LHCN-M2 (cell line): ENCODE results near the gene LHPP.

- RAMPAGE, long total RNA: no peak
These were observed 46.4 kb downstream of the HTRA1 start for GRCh38 chr10:122507706-122508200.

DNA sequence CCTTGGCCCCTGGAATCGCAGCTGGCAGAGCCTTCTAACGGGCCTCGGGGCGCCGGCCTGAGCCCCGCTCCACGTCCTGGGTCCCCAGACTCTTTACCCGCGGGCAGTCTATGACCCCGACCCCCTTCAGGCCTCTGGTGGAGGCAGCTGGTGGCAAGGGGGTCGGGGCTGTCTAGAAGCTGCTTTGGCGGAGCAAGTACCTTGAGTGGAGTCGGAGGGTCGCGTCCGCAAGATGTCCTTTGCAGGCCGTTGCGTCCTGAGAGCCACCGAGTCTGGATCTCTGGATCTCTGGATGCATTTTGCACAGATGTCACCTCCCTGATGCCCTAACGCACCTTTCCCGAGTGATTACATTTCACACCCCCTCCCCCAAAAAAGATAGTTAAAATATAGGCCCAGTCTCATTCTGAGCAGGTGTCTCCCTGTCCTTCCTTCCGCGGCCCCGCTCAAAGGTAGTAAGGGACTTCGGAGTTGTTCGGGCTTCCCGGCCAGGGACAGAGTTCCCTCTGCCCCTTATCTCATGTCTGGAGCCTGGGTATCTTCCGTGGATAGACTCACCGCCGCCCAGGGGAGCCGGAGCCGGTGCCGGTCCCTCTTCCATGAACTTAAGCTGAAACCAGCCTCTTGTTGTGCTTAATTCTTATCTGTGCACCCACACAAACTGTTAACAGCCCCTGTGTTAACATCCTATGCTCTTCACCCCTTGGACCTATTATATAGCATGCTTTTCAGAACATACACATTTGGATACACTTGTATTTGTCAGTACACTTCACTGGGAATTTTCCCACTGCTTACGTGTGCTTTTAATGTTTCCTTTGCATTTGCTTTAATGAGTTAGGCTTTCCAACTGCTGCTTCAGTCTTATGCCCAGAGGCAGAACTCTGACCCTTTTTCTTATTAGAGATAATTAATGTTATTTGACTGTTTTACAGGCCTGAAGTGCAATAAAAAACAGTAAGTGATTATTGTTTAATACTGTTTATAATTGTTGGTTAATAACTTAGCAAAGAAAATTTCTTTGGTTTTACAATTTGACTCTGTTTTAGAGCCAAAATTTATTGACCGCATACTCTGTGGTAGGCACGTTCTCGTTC is 655 bp downstream of the ACADSB start:
- RAMPAGE, long total RNA: no peak

- RAMPAGE, long total RNA: no peak
These were observed 238.1 kb downstream of the BUB3 start for GRCh38 chr10:123392209-123392797.

DNA sequence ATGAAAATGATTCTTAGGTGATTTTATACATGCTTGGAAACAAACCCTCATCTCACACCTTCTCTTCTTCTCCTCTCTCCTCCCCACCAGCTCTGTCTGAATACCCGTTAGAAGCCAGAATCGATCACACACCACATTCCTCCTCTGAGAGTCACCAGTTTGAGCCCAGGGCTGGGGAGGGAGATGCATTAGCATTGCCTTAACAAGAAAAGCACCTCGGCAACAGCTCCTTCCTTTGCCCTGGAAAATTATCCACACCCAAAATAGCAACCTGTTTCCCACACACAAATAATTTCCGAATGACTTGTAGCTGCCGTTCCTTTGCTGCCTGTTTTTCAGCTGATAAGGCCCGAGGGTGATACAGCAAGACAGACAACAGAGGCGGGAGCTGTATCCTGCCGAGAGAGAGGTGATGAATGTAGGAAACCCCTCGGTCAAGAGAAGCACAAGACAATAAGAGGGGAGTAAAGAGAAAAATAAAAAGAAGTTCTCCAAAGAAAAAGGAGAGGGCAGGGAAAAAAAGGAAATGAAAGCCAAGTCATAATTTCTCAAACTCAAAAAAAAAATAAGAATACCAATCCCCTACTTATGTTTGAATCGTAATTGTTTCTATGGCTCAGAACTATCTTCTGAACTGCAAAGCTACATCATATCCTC is 91.2 kb downstream of the CPXM2 start:
- RAMPAGE, long total RNA: no peak

- RAMPAGE, long total RNA: no peak
These were observed 82.7 kb downstream of the CPXM2 start for GRCh38 chr10:123808955-123809326.

GRCh38 chr10:123857921-123858463 is 33.6 kb downstream of the CPXM2 start:
- RAMPAGE, long total RNA: no peak

DNA sequence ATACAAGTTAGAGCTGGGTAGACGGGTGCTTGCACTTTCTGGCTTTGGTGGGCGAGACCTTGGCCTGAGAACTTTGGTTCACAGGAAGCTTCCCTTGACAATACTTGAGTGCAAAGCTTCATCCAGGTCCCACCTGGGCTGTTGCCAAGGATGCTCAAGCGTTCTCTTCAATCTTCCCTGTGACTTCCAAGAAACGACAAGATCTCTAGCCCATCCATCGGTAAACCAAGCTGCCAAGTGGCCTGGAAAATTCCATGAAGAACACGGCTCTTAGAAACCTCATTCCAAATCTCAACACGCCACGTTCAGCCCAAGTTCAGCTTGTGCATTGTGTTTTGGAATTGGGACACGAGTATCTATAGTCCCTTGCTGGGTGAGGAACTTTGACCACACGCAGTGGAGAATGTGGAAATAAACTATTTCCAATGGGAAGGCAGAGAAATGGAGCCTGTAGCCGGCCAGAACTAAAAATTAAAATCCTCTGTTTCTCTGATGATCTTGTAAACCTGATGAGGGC is 84.7 kb downstream of the CHST15 start:
- RAMPAGE, long total RNA: no peak

DNA sequence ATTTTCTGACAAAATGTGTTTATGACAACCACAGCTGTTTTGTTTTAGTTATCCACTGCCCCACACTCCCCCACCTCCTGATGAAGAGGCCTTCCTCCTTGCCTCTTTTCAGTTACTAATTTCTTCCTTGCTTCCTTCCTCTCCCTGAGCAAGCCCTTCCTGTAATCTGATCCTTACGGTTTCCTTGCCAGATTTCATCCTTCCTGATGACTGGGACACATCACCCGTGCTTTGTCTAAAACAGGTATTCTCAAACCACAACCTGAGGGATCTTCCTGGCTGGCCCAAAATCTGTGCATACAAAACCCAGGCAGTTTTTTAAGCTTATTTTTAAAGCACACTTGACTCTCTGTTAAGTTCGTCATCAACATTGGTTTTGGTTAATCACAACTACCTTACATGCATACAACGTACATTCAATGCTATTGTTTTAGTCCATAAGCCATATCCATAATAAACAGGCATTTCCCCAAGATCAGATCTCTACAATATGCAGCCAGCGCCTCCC is 39.3 kb downstream of the CHST15 start:
- RAMPAGE, long total RNA: no peak

DNA sequence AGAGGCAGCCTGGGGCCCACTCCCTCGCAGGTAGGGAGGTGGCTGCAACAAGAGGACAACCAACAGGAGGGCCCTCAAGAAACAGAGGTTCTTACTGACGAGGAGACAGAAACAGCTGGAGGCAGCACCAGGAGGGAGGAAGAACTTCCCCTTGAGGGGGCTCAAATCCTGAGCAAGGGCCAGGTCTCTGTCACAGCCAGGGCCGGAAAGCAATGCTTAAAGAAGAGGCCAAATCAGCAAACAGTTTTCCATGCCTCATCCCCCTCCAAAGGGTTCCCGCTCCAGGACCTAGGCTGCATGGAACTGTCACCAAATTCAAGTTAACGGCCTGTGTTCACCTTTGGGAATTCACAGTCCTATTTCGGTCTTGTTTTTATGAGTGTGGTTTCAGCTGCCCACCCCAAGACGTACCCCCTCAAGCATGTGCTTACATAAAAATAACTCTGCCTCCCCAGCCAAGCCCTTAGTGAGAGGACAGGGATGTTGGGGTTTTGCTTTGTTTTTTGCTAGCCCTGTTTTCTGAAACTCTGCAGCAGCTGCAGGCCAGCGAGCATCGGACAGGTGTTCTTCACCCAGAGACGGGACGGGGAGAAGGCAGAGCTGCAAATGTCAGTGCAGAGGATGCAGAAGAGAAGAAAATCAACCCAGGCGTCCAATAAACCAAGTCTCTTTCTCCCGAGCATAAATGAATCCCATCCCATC is 13.7 kb downstream of the CHST15 start:
- RAMPAGE, long total RNA: no peak

DNA sequence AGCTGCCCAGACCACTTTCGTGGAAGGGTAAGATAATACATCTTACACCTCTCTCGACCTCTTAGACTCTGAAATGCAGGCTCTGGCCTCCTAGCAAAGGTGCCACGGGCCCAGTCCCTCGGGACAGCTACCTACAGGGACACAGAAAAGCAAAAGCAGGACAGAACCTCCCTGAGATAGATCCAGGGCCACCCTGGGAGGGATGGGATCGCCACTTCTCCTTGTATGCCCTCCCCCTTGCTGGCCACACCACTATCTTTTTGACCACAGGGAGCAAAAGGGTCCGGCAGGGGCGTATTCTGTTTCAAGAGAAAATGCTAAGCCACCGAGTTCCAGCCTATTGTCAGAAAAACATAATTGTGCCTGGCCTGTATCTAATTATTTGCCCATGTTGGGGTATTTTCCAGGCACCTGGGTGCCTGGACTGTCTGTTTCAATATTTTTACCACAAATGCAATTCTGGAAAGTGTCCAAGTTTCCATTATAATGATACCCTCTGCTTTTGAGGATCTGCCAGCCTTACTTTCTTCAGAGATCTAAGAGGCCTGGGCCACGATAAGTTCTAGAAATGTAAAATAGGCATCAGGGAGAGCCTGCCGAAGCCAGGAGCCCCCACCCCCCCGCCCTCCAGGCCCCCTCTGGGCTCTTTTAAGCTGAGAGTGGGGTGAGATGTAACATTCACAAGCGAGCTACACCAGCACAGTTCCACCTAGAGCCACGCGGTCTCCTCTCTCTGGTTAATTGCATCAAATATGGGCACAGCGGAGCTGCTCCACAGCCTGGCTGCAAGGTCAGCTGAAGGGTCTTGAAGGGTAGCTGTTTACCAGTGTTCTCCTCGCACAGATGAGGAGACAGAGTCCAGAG is 6.1 kb downstream of the CHST15 start:
- RAMPAGE, long total RNA: no peak

GRCh38 chr10:124138408-124138681 is 44.9 kb upstream of the CHST15 start:
- RAMPAGE, long total RNA: no peak

- RAMPAGE, long total RNA: no peak
These were observed 51.6 kb upstream of the CHST15 start for GRCh38 chr10:124144879-124145515.

GRCh38 chr10:124181993-124182503 is 88.7 kb upstream of the CHST15 start:
- RAMPAGE, long total RNA: no peak

- RAMPAGE, long total RNA: start-site peak on the plus strand at chr10:124461843-124461847, 13 reads
These were observed at the start of gene LHPP for GRCh38 chr10:124461497-124462488. TSS of gene LHPP (plus strand) at chr10:124461823.

DNA sequence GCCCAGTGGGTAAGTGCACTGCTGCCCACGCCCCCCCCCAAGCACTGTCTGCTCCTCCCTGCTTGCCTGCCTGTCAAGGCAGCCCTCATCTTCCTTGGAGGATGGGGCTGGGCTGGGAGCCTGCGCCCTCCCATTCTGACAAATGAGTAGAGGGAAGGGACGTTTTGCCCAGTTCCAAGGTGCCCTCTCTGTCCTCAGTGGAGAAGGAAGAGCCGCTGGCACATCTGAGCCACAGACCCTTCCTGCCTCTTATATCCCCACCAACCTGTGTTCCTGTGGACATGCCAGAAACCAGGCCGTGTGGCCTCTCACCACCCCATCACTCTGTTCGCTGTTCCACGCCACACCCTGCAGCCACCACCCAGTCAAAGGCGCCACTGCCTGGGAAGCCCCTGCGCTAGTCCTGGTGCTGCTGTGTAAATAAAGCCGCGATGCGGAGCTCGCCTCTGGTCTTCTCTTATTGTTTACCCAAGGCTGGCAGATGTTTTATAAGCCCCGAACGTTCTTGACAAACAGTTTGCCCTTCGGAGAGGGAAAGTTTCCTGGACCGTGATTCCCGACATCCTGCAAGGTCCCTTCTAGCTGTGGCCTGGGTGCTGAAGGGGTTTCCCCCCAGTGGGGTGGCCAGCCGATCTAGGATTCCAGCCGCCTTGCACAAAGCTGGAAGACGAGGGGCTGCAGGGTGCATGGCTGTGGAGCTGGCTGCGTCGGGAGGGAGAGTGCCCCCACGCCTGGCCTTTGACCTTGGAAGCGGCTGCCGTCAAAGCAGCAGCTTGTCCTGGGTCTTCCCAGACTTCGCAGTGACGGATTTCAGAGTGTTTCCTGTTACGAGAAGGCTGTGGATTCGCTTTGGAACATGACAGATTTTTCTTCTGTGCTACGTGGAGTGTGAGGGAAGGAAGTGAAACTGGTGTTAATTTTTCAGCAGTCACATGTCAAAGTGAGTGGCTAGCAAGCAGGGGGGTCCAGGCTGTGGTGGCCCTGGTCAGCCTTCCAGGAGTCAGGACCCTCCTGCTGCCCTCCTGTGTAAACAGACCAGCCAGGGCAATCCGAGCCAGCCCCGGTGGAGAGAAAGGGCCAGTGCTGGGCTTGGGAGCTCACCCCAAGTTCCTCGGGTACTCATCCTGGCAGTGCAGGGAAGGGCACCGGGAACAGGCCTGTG is 61.5 kb downstream of the LHPP start:
- RAMPAGE, long total RNA: no peak

DNA sequence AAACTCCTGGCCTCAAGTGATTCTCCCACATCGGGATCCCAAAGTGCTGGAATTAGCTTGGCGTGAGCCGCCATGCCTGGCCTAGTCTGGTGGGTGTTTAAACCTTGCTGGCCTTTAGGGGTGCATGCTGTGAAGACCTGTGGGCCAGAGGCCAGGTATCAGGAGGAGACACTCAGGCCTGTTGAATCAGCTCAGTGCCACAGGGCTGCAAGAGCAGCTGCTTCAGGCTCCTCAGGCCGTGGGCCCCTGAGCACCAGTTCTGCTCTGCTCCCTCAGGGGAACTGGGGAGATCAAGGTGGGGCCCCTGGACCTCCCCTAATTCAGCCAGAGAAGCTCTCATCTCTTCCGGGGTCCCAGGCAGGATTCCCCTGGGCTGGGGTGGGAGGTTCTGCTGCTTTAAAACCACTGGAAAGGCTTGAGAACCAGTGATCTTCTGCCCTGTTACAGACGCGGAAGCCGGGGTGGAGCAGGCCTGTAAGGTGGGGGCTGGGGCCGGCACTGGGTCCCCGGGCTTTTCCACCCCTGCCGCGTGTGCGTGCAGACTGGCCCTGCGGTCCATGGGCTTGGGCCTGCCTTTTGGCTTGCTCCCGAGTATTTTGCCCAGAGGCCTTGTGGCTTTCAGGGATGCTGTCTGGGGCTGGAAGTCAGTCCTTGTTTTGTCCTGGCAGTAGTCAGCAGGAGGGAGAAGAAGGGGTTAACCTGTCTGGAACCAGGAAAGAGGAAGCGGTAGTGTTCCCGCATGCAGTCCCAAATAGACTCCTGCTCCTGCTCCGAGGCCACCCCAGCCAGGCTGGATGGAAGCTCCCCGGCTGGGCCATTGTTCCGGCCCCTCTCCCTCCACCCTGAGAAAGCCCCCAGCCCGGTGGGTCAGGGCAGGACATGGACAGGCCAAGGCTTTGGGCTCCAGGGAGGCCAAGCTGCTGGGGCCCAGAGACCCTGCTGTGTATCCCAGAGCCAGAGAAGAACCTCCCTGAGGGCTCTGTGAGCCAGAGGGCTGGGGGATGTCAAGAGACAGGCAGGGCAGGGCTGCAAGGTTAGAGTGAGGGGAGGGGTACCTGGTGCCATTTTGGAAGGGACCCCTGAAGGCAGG is 74.3 kb downstream of the LHPP start:
- RAMPAGE, long total RNA: no peak

GRCh38 chr10:124538683-124539258 is 77.1 kb downstream of the LHPP start:
- RAMPAGE, long total RNA: no peak

DNA sequence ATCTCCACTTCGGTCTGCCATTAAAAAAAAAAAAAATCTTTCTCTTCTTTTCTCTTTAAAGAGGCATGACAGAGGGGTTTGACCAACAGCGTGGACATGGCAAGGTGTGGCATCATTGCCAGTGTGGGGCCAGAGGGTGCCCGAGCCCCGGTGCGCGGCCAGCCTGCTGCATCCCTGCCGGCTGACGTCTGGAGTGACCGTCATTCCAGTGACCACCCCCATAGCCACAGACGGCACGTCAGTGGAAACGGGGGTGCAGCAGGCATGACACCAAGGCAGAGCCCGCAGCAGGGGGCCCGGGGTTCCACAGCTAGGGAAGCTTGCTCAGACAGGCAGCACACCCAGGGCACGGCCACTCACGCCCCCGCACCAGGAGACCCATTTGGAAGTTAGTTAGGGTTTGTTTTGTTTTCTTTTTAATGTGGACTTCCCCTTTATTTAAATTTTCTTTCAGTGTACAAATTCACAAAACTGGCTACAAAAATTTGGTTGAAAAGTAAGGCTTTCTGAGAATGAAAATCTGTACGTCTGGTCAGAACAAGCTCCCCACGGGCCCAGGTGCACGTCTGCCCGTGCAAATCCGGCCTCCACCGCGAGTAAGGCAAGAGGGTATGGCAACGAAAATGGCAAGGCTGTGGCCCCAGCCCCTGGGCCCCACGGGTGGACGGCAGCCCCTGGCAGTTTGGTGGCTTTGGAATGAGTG is 124.4 kb downstream of the FAM53B start:
- RAMPAGE, long total RNA: no peak

DNA sequence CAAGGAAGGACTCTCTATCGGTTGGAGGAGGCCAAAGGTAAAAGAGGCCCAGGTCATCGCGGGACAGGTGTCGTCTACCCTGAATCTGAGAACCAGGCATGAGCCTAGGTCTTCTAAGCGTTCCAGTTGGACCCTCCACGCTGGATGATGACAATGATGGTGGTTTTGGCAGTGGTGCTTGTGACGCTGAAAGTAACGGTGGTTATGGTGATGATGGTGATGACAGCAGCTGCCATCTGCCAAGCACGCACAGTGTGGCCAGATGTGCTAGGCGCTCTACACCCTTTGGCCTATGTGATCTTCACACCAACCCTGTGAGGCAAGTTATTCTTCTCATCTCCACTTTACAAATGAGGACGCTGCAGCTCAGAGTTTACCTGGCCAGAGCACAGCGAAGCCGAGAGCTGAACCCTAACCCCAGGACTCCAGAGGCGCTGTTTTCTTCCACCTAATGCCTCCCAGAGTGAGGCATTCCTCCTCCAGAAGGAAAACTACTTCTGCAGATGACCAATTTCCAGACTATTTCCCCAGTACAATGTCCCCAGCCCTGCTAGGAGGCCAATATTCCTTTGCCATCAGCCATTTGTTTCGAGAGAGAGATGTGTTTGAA is 93.8 kb downstream of the FAM53B start:
- RAMPAGE, long total RNA: no peak

GRCh38 chr10:124709566-124710201 is 34.5 kb downstream of the FAM53B start:
- RAMPAGE, long total RNA: no peak